Mononuclear cell (primary cell): Measurements from ENCODE around the genes LDLRAP1, MAN1C1 and STMN1.

GRCh38 chr1:24765045-24765738 is 19.9 kb downstream of the CLIC4 start:
- RRBS, result no CpG with 5 or more reads among the region's 4 CpGs

DNA sequence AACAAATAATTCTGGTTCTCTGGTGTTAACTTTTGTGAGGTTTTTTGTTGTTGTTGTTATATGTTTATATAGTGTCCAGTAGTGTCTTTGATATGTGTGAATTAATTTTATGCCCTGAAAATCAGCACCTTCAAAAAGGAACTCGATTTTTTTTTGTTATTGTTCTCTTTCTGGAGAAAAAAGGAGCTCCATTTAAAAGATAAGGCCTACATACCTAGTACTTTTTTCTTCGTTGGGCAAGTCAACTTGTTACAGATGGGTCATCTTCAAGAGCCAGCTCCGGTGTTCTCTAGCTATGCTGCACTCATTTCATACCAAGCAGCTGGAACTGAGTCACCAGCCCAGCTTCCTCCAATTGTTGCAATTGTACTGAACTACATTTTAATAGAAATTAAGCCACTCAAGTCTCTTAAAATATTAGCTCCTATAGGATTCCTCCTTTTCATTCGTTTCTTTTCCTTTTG is 60.2 kb downstream of the CLIC4 start:
- RRBS, result no CpG with 5 or more reads among the region's 4 CpGs

DNA sequence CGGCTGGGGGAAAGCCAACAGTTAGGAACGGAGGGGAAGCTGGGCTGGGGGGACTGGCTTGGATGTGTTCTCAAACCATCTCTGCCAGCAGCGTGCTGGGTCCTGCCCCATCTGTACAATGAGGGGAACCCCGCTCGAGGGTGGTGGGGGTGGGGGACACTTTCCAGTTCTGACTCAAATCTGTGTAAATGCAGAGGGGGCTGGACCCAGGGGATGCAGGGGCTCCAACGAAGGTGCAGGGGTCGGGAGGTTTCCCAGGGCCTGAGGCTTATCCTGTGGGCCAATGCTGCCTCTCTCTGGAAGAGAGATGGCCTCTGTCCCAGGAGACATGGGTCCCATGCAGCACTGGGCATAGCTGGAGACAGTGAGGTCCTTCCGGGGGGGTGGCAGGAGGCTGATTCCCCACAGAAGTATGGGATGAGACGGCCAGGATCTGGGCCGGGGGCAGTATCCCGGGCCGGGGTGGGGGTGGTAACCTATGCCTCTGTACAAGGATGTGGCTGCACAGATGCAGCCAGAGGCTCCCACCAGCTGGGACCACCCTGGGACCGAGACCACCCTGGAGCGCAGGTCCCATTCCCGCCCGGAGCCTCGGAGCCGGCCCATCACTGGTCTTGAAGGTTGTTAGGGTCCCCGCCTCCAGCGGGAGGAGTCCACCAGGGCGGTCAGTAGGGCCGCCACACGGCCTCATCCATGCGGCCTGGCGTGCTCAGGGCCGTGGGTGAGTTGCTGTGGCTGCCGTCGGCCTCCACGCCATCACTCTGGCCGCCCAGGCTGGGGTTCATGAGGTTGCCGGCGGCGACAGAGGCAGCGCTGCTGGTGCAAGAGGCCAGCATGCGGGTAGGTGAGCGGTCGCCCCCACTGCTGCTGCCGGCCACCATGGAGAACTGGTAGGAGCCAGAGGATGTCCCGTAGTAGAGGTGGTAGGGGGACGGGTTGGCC is 28.3 kb downstream of the RUNX3 start:
- RRBS, result 89% methylated on average over 2 of the region's 40 CpGs

- RRBS, result 1% methylated on average over 26 of the region's 43 CpGs
Observed at GRCh38 chr1:24930335-24930732, 258 bp upstream of the RUNX3 start.

GRCh38 chr1:24992672-24993147 is 62.6 kb upstream of the RUNX3 start:
- RRBS, result no CpG with 5 or more reads among the region's 11 CpGs

DNA sequence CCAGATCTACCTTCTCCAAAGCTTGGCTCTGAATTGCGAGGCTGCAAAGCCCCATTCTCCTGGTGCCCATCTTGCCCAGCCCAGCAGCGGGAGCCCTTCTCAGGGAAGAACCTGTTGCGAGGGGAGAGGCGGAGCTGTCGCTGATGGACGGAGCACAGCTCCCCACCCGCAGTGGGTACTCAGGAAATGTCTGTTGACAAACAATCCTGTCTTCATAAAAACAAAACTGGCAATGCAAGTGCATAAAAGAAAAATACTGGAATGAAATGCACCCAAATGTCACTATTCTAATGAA is 99.3 kb upstream of the RUNX3 start:
- RRBS, result no CpG with 5 or more reads among the region's 7 CpGs

DNA sequence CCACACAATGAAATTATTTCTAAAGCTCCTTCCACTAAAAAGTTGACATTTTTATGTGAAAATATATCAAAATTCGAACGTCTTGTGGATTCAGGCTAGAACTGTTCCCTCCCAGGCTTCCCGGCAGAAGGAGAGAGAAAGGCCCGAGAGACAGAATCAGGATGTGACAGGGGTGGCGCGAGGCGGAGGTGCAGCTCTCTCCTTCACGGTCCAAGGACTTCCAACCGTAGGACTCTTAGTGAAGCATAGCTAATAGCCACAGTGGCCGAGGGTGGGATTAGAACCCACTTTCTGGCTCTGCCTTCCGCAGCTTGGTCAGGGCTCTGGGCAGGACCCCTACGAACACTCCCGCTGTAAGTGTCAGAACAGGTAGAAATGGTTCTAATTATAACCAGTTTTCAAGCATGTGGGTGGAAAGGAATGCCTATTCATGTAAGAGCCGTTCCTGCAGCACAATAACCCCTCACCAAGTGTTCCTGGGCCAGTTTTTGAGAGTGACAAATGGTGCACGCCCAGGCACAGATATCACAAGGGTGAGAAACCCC is 86.5 kb downstream of the SYF2 start:
- RRBS, result no CpG with 5 or more reads among the region's 15 CpGs

- RRBS, result 69% methylated on average over 8 of the region's 22 CpGs
Observed at GRCh38 chr1:25146294-25146948, 85.9 kb downstream of the SYF2 start.

DNA sequence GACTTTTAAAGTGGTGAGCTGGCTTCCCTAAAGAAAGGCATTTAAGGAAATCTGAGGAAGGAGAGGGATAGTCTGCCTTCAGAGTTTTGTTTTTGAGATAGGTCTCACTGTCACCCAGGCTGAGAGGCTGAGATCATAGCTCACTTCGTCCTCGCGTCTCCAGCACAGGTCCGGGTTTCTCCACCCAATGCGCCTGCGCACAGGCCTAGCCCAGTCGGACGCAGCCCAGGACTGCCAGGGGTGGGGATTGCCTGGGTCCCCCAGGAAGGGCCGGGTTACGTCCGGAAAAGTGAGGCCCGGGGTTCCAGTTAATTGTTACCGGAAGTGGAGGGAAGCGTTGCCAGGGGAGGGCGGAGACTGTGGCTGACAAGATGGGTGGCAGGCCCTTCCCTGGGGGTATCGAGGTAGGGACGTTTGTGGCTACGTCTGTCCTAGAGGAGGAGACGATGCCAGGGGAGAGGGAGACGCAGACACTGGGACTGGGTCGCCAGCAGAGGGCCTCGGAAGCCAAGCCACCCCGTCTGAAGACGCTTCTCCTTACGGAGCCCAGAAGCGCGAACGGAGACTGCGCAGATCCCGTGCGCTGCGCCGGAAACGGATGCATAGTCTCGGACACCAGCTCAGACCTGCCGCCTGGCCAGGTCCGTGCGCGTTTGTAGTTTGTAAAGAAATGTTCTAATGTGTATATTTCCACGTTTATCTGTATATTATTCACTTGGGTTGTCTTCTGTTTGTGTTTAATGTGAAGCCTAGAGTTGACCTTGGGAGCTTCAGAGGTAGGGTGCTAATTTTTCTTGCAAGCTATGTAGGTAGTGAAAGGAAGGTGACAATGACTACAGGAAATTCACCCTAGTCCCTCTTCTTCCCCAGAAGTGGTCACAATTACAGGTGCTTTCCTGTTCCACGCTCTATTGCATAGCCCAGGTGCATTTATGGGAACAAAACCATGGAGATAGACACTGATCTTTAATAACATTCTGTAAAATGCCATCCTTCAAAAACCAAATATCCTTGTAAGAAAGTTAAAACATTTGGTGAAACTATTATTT is 7.4 kb downstream of the RSRP1 start:
- RRBS, result 1% methylated on average over 4 of the region's 41 CpGs

DNA sequence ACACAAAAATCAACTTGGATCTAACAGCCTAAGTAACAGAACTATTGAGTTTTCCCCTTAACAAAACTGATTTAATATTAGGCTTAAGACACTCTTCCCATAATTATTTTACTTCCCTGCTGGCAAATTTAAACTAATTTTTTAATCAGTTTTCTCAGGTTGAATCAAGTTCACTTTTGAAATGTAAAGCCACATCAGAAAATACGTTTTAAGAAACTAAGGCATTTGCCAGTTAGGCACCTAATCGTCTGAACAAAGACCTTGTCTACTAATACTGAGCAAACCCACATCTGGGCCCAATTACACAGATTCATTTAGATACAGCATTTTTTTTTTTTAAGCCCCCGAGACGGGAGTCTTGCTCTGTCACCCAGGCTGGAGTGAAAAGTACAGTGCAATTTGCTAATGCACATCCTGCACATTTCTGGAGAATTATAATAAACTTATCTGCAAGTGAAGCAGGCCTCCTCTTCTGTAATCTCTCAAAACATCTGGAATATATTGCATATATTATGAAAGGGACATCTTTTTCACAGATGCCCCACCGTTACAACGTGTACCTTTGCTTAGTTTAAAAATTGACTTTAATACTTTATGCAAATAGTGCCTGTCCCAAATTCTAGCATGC is 3.4 kb downstream of the RSRP1 start:
- RRBS, result no CpG with 5 or more reads among the region's 6 CpGs

GRCh38 chr1:25247586-25248524 is 601 bp upstream of the RSRP1 start:
- RRBS, result 3% methylated on average over 10 of the region's 44 CpGs

DNA sequence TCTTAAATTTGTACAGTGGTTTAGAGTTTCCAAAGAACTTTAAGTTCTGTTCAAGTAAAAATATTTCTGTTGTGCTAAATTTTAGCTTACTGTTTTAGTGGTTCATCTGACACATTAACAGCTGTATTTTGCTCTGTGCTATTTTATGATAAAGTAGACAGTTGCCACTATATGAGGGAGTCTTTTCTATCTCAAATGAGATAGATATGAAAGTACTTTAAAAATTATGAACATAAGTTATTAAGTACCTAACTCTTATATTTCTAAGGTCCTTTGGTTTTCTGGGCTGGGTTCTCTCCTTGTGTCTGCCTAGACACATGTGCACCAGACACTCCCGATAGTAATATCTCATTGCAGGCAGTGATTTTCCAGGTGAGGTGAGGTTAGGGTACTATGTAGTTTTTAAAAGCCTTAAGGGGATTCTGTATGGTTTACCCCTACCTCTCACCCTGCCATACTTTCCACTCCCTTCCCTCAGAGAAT is 3.8 kb downstream of the MACO1 start:
- RRBS, result no CpG with 5 or more reads among the region's 1 CpG

- RRBS, result no CpG with 5 or more reads among the region's 6 CpGs
Observed at GRCh38 chr1:25491753-25492409, 51.5 kb upstream of the LDLRAP1 start.

GRCh38 chr1:25543160-25544337 is at the start of gene LDLRAP1:
Gene LDLRAP1 (plus strand): TSS chr1:25543606.
- RRBS, result 2% methylated on average over 48 of the region's 111 CpGs

DNA sequence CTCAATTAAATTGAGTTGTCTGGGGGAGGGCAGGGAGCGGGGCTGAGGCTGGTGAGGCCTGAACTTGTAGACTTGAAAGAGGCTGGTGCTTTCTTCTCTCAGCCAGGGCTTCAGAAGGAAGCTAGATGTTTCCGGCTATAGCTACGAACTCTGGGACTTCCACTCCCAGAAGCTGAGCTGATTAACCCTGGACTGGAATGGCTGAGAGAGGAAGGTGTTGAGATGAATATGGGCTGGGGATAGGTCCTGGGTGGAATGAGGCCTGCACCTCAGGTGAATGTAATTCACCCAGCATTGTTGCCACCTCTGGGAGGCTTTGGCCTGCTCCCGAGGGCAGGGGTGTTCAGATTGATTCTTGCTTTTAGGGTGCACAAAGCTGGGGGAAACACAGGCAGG is 18.1 kb downstream of the LDLRAP1 start:
- RRBS, result no CpG with 5 or more reads among the region's 4 CpGs

GRCh38 chr1:25565103-25565931 is 21.9 kb downstream of the LDLRAP1 start:
- RRBS, result no CpG with 5 or more reads among the region's 15 CpGs

DNA sequence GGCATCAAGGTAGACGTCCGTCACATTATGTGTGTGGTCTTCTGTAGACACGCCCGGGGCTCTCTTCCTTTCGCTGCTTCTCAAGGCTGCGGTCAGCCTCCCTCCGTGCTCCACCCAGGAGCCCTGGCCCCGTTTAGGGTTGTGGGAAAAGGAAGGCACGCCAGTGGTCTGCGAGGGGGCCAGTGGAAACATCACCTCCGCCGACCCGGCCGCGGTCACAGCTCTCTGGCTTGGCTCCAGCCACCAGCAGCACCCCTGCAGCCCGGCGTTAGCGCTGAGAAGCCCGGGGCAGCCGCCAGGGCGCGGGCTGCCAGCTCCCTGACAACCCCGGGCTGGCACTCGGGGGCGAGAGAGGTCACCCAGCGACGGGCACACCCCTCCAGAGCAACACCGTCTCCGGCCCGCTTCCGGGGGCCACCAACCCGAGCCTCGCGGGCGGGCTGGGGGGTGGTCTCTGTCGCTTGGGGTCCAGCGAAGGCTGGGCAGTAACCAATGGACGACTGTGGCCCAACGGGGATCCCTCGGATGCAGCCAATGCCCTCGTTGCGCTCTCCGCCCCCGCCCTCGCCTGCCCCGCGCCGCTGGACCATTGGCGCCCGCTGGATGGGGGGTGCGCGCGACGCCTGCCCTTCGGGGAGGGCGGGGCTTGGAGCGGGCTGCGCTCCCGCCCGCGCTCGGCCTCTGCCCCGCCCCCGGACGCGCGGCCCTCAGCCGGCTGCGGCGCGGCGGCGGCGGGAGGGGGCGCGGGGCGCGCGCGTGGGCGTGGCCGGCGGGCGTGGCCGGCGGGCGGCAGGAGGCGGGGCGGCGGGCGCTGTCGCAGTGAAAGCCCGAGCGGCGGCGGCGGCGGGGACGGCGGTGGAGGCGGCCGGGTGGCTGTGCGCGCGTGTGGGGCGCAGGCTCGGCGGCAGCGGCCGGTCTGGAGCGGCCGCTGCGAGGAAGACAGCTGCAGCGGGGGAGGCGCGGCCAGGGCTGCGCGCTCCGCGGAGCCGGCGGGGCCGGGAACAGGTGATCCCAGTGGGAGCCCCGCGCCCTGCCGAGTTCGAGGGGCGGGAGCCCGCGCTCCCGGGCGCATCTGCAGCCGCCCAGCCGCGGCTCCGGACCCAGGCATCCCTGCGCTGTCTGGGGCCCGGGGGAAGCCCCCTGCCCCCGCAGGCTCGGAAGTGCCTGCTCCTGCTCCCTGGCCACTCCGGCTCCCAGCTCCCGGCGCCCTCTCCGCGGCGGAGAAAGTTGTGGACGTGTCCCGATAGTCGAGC is at the start of gene MAN1C1:
Gene MAN1C1 (plus strand): TSS at position 819 of the 1,253 bp plus-strand sequence.
- RRBS, result 2% methylated on average over 85 of the region's 149 CpGs

- RRBS, result no CpG with 5 or more reads among the region's 9 CpGs
Observed at GRCh38 chr1:25631523-25632133, 15.0 kb downstream of the MAN1C1 start.

GRCh38 chr1:25816090-25816762 is 3.5 kb upstream of the MTFR1L start:
- RRBS, result no CpG with 5 or more reads among the region's 16 CpGs

GRCh38 chr1:25906343-25906739 is at the start of gene STMN1:
Gene STMN1 (minus strand): TSS chr1:25906419.
- RRBS, result under 1% methylated on average over 15 of the region's 37 CpGs